Epidermal melanocyte (primary cell): ENCODE data around the gene ZNF236.

- RRBS = 3% methylated on average over 49 of the region's 110 CpGs
These were observed at the start of gene ZNF236 for GRCh38 chr18:76822336-76822942. ZNF236 (plus strand) TSS chr18:76822557.

DNA sequence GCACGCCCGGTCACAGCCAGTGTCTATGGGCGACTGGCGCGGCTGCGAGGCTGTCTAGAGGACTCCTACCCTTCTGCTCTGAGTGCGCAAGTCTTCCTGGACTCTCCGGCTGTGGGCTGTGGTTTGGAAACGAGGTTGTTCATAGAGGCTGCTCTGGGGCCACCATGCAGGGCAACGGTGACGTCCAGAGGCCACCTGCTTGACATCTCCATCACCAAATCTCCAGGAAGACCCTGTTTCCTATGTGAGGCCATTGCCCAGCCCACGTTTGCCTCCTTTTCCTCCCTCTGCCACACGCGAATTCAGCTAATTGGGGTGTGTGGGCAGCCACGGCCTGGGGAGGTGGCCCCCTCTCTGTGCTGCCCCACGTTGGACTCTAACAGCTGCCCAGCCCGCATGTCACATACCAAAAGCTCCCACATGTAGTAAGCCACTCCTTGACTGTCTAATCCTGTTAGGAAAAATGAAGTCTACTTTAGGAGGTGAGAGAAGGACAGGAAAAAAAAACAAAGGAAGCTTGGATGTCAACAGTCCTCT, 153.1 kb downstream of the MBP start:
- RRBS = 100% methylated on average over 7 of the region's 17 CpGs

DNA sequence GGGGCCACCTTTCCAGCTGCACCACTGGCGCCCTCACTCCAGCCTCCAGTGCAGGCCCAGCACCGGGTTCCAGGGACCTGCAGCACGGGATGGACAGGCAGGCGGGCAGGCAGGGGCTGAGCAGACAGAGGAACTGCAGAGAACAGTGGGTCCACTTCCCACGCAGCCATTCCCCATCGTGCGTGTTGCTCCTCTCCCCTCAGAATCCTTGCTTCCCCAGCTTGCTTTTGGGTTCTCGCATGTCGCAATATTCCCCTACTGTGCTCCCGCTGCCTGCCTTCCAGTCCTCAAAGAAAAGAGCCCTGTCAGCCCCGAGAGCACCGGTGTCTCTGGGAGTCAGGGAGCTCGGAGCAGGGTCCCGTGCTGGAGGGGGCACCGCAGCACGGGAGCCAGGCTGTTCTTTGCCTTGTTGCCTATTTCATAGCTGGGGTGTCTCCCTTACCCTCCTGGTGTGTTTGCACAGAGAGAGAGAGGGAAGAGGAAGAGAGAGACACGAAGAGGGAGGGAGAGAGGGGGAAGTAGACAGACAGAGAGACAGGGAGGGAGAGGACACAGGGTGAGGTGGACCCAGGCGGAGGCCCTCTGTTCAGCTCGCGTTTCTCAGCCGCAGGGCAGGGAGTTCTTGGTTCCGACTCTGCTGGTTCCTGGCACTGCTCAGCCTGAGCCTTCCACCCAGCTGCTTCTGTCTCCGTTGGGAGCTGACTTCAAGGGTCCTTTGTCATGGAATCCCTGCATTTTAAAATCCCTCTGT, 126.0 kb downstream of the MBP start:
- RRBS = 81% methylated on average over 2 of the region's 23 CpGs

- RRBS = no CpG with 5 or more reads among the region's 16 CpGs
These were observed 61.6 kb downstream of the MBP start for GRCh38 chr18:77070750-77071690.

DNA sequence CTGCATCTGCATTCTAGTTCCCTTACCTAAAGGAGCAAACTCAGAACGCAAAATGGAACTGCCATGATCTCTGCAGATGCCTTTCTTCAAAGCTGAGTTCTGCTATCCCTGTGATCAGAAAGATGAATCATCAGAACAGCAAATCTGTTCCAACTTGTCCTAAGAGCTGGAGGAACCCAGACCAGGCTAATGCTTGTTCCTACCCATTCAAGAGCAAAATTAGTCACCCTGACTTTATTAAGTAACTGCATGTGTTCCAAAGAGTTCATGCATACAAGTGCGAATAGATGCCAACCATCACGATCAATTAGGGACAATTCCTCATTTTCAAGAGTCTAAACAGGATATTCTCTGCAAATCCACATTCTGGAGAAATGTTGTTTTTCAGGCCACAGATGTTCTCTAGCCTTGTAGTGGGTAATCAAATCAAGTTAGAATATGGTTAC, 46.5 kb downstream of the MBP start:
- RRBS = no CpG with 5 or more reads among the region's 3 CpGs

DNA sequence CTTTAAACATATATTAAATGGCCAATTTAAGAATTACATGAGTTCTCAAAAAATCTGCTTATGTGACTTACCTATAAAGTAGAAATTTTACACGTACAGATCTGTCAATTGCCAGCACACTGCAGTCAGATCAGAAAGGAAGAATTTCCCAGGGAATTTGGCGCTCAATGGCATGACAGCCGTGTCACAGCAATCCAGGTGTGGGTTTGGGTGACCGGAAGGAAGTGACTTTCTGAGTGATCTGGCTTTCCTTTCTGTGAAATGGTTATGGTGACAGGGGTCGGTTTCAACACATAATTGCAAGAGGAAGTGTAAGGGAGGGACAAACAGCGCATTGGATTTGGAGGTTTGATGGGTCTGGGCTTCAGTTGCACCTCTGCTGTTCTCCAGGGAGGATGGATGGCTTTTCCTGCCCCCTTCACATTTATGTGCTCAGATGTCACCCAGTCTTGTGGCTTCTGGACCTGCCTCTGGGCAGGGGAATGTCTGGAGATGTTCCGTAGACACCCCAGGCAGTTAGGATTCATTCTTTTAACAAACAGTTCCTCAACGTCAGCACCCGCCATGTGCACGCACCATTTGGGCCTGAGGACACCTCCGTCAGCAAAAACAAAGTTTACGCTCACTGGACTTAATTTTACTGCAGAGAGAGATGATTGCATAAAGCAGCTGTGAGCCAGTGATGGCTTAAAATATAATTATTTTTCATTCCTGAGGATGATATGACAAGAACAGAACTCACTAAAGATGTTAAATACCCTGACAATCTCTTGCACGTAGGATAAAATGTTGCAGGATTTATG, 37.1 kb downstream of the MBP start:
- RRBS = no CpG with 5 or more reads among the region's 13 CpGs

GRCh38 chr18:77111861-77112846, 20.4 kb downstream of the MBP start:
- RRBS = no CpG with 5 or more reads among the region's 46 CpGs

GRCh38 chr18:77130009-77130618, 2.5 kb downstream of the MBP start:
- RRBS = no CpG with 5 or more reads among the region's 14 CpGs

- RRBS = no CpG with 5 or more reads among the region's 6 CpGs
These were observed 8.2 kb upstream of the MBP start for GRCh38 chr18:77140608-77141300.

DNA sequence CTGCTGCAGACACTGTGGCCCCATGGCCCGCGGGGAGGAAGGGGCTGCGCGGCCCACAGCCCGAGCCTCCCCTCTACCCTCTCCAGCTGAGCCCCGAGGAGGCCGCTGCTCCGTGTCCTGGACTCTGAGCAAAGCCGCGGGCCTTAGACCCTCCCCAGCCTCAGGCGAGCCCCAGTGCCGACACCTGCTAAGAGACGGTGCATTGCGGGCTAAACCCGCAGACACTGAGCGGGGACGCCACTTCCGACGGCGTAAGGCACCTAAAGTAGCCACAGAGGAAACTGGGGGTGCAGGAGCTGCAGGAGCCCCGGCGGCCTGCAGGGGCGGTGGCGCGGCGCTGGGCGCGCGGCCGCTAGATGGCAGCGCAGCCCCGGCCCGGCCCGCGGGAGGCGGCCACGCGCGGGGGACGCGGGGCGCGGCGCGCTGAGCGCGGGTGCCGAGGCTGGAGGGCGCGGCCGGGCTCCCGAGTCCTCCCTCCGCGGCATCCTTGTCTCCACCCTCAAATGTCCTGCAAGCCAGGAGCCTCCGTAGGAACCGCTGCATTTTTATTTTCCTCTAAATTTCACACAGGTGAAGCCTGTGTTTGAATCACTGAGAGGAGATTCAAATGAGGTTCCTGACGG, 650.4 kb downstream of the GALR1 start:
- RRBS = 2% methylated on average over 27 of the region's 57 CpGs

DNA sequence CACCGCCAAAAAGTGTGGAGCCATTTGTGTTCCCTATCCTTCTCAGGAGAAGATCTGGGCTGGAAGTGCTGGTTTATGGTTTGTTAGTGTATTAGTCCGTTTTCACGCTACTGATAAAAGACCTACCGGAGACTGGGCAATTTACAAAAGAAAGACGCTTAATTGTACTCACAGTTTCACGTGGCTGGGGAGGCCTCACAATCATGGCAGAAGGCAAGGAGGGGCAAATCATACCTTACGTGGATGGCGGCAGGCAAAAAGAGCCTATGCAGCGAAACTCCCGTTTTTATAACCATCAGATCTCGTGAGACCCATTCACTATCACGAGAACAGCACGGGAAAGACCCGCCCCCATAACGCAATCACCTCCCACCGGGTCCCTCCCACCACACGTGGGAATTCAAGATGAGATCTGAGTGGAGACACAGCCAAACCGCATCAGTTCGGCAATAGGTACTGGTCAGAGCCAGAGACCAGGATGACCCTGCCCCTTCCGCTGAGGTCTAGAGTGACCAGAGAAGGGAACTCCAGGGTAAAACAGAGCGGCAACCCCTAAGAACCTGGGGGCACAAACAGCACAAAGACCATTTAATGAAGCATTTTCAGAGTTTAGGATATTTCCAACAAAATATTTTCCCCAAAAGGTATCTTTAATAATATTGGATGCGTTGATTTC, 744.0 kb downstream of the GALR1 start:
- RRBS = no CpG with 5 or more reads among the region's 22 CpGs

DNA sequence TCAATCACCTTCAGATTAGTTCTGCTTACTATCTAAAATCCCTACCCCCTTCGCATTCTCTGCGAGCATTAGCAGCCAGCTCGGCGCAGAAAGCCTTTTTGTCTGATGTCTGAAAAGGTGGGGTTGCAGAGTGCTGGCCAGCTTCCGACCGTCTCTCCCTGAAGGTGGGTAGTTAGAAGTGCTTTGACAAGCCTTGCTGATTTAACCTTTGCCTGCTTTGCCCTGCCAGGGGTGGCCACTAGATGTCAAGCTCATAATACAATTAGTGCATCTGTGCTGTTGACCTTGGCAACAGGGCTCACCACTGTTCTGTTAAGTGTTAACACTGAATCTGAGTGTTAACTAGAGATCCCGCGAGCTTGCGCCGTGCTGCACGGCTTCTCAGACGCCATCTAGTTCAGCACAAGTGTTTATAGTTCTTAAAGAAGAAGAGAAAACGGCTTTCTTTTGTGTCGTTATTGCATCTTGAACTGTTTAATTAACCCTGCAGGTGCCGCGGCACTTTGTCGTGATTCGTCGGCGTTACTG, 5.4 kb downstream of the SALL3 start:
- RRBS = no CpG with 5 or more reads among the region's 20 CpGs

DNA sequence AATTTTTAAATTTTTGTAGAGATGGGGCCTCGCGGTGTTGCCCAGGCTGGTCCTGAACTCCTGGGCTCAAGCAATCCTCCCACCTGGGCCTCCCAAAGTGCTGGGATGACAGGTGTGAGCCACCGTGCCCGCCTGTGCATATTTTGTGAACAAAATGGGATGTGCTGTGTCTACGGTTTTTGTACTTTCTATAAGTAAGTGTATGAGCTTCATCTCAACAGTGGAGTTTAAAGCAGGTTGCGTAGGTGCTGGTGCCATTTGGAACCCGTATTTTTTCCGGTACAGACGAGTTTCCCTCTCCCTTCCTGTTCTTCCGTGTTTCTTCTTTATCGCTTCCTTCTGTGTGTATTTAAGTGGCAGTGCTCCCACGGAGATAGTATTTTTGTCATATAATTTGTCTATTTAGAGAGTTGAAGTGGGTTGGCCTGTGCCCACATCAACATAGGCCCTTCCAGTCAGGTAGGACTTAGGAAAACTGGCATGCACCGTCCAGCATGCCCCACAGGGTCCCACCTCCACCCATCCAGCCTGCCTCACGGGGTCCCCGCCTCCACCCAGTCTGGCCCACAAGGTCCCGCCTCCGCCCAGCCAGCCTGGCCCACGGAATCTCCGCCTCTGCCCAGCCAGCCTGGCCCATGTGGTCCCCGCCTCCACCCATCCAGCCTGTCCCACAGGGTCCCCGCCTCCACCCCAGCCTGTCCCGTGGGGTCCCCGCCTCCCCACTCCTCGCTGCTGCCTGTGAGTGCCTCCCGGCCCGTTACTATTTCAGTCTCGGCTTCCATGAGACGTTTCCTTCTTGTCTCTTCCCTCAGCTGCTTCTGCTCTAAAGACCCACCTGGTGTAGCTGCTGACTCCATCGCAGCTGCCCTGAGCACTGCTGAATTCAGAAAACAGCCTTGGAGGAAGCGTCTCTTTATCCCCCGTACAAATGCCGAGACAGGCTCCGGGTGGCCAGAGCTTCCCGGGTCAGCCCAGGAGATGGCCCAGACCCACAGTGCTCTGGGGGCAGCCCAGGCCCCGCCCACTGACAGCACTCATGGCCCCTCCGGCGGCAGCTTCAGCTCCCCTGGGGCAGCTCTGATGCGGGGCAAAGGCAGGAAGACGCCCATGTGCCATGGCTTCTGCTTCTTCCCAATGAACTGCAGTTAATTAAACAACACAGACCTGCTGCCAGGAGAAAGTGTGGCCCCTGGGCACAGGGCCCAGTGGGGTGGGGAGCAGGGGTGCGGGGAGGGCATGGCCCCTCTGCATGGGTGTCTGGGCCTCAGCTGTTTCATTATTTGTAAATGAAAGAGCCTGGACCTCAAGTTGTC, 69.6 kb downstream of the NFATC1 start:
- RRBS = 38% methylated on average over 3 of the region's 40 CpGs

DNA sequence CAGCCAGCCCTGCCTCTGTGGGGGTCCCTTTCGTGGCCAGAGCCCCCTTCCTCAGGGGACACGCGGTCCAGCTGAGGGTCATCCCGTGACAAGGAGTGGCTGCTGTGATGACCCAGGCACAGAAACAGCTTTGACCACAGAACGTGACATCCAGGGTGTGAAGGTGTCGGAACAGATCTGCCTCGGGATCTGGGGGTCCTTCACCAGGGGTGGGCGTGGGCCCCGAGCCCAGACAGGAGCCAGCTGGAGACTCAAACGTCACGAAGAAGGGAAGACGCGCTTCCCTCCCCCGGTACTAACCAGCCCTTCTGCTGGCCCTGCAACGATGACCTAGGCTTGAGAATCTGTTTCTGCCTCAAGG, 75.9 kb downstream of the NFATC1 start:
- RRBS = no CpG with 5 or more reads among the region's 15 CpGs

- RRBS = no CpG with 5 or more reads among the region's 29 CpGs
These were observed 91.9 kb downstream of the NFATC1 start for GRCh38 chr18:79487651-79487921.

GRCh38 chr18:79523136-79524203, 127.7 kb downstream of the NFATC1 start:
- RRBS = no CpG with 5 or more reads among the region's 26 CpGs

- RRBS = 54% methylated on average over 7 of the region's 14 CpGs
These were observed 54.4 kb upstream of the CTDP1 start for GRCh38 chr18:79625156-79625593.

DNA sequence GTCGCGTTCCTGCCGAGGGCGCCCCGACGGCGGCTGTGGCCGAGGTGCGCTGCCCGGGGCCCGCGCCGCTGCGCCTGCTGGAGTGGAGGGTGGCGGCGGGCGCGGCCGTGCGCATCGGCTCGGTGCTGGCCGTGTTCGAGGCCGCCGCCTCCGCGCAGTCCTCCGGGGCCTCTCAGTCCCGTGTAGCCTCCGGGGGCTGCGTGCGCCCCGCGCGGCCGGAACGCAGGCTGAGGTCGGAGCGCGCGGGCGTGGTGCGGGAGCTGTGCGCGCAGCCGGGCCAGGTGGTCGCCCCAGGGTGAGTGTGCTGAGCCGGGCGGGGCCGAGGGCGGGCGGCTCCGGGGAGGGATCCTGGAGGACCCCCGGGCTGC, 348 bp downstream of the CTDP1 start:
- RRBS = 1% methylated on average over 34 of the region's 55 CpGs

GRCh38 chr18:79718333-79718688, 38.7 kb downstream of the CTDP1 start:
- RRBS = 97% methylated on average over 4 of the region's 13 CpGs

DNA sequence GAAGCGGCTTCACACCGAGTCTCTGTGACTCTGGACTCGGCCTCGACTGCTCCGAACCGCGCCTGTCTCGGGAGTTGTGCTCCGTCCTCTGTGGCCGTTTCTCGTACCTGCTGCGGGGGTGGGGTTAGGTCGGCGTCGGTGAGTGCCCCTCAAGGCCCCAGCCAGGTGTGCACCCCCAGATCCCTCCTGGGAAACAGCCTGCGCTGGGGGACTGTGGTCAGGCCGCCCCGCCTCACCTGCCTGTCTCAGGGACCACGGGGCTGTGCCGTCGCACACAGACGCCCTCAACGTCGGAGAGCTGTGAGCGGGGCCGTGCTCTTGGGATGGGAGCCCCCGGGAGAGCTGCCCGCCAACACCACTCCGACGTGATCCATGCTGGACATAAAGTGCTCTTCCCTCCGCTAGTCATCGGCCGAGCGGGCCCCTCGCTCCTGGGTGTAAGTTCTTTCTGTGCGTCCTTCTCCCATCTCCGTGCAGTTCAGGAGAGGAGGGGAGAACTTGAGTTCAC, 55.6 kb downstream of the CTDP1 start:
- RRBS = no CpG with 5 or more reads among the region's 37 CpGs